Transverse colon (tissue), 4 donors: ENCODE results near the gene DNAJB13.

GRCh38 chr11:73754922-73755370 is 5.9 kb downstream of the RAB6A start:
- PRO-cap: no peak
- RAMPAGE, long total RNA, 4 experiments: no peak in any of the 4 experiments

GRCh38 chr11:73783483-73784276 is 4.0 kb upstream of the MRPL48 start:
- PRO-cap: no peak
- RAMPAGE, long total RNA, 4 experiments: no peak in any of the 4 experiments

- PRO-cap: no peak
- RAMPAGE, long total RNA, 4 experiments: no peak in any of the 4 experiments
These were observed at the start of gene DNAJB13 for GRCh38 chr11:73950836-73951248. DNAJB13 (plus strand) TSS chr11:73951026.

DNA sequence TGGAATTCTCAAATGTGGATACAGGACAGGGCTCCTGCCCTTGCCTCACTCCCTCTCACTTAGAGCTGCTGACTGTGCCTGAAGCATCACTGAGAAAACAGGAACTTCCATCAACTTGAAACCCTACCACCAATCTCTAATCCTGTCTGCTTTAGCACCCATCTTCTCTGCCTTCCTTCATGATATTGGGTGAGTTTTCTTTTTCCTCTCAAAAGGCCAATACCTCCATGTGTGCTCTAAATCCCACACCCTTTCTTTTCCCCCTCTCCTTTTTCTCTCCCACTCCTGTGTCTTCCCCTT is 14.5 kb upstream of the UCP3 start:
- PRO-cap: no peak
- RAMPAGE, long total RNA, 4 experiments: no peak in any of the 4 experiments

- PRO-cap: no peak
- RAMPAGE, long total RNA, 4 experiments: start-site peak on the minus strand in 2 of 4 experiments, at chr11:74333695-74334152 at its widest, 10 to 18 reads per replicate
These were observed 22.4 kb upstream of the P4HA3 start for GRCh38 chr11:74333646-74334425.

DNA sequence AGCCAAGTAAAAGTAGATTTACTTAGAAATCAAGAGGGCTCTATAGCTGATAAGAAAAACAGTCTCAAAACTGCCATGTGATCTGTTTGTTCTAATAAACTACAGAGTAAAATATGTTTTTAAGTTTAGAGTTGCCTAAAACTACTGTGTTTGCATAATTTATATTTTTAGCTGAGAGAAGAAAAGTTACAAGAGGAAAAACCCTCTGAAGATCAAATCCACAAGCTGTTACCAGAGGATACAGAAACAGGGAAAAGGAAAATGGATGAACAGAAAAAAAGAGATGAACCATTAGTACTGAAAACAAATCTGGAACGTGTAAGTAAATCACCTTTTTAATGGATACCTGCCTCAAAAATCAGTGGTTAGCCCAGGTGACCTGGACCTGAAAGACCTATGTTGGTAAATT is 61.4 kb downstream of the RNF169 start:
- PRO-cap: no peak
- RAMPAGE, long total RNA, 4 experiments: start-site peak on the plus strand in 1 of 4 experiments, centred at position 266 of the sequence, 15 reads per replicate

- PRO-cap: no peak
- RAMPAGE, long total RNA, 4 experiments: no peak in any of the 4 experiments
These were observed 94.2 kb downstream of the RNF169 start for GRCh38 chr11:74842876-74843188.

DNA sequence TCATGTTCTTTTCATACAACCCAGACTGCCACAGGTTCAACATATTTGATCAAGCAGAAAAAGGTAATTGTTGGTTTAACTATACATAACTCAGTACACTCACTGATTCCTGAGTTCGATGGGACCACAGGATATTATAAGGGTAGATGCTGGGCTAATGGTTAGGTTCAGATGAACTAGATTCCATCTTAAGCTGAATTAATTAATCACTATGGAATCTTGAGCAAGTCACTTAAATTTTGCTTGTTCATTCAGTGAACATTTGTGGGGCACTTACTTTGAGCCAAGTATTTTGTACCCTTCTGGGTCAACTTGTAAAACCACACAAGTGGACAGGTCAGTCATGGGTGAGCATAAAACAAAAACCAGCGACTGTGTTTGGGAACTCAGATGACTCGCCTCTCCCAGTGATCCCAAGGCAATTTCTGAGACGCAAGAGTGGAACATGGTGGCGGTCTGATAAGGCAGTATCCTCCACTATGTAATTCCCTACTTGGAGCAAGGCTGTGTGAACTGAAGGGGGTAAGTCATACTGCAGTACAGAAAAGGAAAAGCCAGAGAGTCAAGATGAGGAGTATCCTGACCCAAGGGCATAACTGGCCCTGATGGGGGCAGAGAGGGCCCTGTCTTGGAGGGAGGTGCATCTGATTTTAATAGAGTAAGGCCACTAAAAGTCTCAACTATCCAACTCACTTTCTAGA is 88.9 kb downstream of the XRRA1 start:
- PRO-cap: unidirectional peak, plus-strand start at position 436 of the sequence
- RAMPAGE, long total RNA, 4 experiments: no peak in any of the 4 experiments

DNA sequence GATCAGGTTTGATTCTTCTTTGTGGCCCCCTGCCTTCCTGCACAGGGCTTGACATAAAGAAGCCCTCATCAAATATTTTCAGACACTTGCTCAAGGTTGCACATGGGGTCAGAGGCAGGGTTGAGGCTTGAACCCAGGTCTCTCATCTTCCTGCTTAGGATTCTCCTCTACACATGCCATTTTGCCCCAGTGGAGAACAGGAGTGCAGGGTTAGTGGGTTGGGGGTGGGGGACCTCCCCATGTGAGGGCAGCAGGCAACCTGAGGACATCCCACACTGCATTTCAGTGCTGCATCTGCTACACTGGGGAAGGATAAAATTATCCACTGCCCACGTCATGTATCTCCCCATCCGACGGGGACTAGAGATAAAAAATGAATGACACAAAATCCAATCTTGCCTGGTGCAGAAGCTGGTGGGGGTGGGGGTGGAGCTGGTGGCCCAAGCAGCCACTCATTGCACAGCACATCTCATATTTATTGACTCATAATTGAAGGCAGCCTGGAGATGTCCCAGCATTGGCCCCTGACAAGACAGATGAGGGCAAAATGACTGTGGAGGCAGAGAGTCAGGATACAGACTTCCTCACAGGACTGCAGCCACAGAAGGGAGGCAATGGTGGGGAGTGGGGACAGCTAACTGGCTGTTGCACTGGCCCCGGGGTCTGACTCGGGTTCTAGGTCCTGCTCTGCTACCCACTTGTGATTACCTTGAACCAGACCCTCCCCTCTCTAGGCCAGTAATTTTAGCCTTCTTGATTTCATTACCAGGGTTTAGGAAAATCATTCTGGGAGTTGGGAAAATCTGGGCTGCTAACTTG is 41.4 kb downstream of the NEU3 start:
- PRO-cap: no peak
- RAMPAGE, long total RNA, 4 experiments: no peak in any of the 4 experiments

DNA sequence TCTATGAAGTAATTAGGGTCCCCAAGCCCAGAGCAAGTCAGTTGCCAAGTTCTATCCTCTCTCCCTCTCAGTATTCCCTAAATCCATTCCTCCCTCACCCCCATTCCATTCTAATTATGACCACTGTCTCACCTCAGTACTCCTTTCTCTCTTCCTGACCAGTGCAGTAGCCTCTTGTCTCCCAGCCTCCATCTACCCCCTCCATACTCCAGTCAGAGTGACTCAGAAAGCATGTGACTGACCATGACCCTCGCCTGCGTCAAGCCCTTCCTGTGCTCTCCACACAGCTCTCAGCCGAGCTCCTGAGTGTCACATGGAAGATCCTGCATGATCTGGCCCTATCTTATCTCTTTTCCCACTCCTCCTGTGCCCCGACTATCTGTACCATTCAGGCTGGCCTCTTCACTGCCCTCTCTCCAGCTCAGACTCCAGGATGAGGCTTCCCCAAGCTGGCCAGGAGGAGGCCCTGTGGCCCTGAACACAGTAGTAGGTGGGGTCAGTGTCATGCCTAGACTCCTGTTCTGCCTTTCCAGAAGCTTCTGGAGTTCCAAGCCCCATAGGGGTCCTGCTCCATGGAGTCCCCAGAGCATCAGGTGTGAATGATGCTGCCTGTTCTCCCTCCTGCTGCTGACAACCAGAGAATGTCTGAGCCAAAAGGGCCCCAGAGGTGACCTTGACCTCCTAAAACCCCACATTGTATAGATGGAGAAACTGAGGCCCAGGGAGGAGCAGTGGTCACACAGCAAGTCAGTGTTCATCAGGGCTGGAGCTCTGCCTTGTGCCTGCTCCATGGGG is 42.7 kb downstream of the NEU3 start:
- PRO-cap: no peak
- RAMPAGE, long total RNA, 4 experiments: no peak in any of the 4 experiments

- PRO-cap: no peak
- RAMPAGE, long total RNA, 4 experiments: no peak in any of the 4 experiments
These were observed 54.1 kb upstream of the SLCO2B1 start for GRCh38 chr11:75096718-75097308.

- PRO-cap: no peak
- RAMPAGE, long total RNA, 4 experiments: no peak in any of the 4 experiments
These were observed 36.4 kb upstream of the TPBGL start for GRCh38 chr11:75203983-75204698.

DNA sequence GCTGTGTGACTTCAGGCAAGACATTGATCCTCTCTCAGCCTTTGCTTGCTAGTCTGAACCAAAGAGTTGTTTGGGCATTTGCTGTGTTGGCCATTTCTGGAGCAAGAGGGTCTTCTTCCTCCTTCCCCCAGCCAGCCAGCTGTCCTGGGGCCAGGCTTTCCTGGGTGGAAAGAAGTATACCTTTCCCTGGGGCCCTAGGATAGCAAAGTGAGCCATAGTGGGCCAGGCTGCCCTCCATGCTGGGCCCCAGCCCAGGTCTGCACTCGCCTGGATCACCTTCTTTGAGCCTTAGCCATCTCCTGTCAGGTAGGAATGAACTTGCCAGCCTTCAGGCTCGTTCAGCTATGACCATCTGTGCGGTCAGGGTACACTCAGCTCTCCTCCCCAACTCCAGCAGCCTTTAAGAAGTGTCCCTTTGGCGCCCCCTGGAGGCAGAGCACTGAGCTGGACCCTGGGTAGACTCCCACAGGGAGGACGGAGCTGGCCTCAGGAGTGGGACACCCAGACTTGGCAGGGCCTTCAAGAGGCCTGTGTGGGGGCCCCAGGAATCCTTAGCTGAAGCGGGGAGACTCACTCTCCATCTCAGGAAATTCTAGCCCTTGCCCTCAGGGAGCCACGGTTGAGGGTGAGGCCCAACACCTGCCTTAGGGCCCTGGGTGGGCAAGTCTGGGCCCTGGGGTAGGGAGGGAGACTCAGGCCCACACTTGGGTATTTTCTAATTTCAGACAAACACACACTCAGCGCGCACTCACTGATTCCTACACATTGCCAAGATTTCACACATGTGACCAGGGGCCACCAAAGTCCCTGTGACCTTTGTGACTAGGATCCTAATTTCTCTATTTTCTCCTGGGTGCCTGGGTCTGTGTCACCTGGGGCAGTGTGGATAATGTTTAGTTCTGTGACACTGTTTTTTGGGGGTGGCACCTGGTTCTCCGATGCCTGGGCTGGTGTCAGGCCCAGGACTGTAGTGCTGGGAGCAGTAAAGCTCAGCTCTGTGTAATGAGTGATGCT is 35.6 kb upstream of the TPBGL start:
- PRO-cap: no peak
- RAMPAGE, long total RNA, 4 experiments: no peak in any of the 4 experiments

DNA sequence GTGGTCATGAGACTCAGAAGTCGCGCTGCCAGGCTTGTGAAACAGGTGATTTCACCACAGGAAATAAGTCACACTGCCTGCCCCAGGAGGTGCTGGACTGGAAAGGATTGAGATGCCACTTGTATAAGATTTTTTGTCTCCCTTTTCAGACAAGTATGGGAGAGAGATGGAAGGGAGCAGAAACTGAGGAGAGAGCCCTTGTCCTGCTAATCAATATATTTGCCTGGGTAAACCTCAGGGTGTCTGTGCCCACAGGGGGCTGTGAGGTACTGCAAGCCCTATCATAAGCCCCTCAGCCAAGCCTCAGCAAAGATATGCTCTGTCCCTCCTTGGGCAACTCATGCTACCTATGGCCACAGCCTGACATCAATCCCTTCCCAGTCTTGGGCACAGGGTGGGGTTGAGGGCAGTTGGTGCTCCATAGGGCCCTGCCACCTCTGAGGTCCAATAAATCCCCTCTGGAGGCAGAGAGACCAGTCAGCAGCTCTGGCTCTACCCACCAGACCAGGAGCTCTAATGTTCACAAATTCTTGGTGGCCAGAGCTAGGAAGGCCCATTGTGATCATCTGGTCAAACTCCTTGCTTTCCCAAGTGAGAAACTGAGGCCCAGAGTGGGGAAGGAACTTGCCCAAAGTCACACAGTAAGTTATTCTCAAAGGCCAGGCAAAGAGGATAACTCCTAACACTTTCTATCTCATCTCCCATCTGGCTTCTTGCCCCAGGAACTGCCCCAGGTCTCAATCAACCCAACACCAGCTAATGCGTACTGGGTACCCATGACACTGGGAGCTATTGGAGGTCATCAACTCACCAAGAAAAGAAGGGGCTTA is 23.8 kb downstream of the TPBGL start:
- PRO-cap: no peak
- RAMPAGE, long total RNA, 4 experiments: no peak in any of the 4 experiments

DNA sequence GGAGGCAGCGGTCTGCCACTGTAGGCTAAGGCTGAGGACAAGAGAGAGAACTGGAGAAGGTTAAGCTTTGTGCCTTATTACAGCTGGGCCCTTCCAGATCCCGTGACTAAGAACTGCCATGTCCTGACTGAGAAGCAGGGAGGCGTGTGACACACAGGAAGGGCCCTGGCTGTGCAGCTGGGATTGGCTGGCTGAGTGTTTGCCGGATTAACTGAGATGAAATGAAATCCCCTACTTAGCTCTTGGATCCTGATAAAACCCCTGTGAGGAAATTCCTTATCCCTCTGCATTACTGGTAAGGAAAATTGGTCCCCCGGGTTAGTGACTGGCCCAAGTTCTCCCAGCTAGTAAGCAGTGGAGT is 38.0 kb downstream of the ARRB1 start:
- PRO-cap: no peak
- RAMPAGE, long total RNA, 4 experiments: no peak in any of the 4 experiments

- PRO-cap: no peak
- RAMPAGE, long total RNA, 4 experiments: start-site peak on the minus strand in 2 of 4 experiments, at chr11:75341895-75342529 at its widest, 7 to 29 reads per replicate
These were observed 9.3 kb downstream of the ARRB1 start for GRCh38 chr11:75341872-75342882.

GRCh38 chr11:75349417-75350138 is 1.9 kb downstream of the ARRB1 start:
- PRO-cap: bidirectional peak, plus-strand start at chr11:75350049, minus-strand start at chr11:75349971
- RAMPAGE, long total RNA, 4 experiments: no peak in any of the 4 experiments

DNA sequence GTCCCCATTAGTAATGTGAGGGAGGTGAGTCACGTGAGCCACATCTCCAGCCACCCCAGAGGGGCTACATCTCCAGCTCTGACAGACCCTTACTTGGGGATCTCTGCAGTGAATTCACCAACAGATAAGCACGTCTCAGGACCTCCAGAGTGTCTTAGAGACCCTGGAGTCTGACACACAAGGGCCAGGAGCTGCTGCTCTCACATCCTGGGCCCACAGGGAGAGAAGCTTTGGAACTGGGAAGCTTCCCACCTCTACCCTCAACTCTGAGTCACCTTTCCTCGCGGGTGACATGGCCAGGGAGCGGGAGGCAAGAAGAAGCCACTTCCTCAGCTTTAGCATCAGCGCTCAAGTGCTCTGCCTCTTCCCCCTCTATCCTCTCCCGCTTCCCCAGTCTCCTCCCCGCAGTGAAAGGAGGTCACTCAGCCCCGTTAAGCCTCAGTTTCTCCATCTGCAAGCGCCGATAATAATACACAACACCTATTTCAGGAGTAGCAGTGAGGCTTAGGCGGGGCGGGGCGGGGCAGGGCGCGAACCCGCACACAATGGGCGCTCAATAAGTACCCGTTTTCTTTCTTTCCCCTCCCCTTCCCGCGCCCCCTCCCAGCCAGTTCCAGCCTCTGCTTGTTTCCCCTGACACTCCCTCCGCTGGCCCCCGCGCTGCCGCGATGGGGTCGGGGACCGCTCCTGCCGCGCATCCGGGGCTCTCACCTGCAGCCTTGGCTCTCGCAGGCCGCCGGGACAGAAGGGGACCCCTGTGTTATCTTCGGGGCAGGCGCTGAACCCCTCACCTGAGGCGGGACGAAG is 1.0 kb downstream of the GDPD5 start:
- PRO-cap: no peak
- RAMPAGE, long total RNA, 4 experiments: no peak in any of the 4 experiments

GRCh38 chr11:75563127-75563662 is 1.1 kb downstream of the SERPINH1 start:
- PRO-cap: no peak
- RAMPAGE, long total RNA, 4 experiments: no peak in any of the 4 experiments

GRCh38 chr11:75572273-75573010 is 10.4 kb downstream of the SERPINH1 start:
- PRO-cap: no peak
- RAMPAGE, long total RNA, 4 experiments: no peak in any of the 4 experiments